Measurements from ENCODE around the genes PPP6R3 and CCND1.

DNA sequence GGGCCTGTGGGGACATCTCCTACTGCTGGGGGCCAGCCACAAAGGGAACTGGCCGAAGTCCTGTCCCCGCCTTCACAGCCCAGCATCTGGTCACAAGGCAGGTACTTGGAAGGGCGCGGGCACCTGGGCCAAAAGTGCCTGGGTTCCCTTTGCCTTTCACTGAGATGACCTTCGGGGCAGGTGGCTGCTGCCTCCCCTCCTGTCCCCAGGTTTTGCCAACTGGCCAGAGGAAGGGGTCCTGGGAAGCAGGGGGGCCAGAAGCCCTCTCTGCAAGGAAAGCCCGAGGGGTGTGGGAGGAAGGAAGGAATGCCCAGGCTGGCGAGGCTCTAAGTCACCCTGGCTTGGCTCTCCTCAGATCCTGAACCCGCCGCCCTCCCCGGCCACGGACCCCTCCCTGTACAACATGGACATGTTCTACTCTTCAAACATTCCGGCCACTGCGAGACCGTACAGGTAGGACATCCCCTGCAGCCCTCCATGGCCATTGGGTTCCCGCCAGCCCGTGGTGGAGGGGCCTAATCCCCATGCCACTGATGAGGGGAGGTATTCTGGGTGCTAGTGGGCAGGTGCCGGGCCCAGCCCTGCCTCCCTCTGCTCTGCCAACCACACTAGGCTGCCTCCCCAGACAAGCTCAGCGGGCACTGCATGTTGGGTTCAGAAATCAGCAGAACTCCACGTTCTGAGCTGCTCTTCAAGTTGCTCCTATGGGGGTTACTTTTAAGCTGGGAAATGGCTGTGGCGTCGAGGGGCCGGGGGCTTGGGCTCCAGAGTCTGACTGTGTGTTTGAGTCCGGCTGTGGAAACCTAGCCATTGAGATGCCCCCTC lies 14.3 kb upstream of the PPP6R3 start:
- RRBS: no CpG with 5 or more reads among the region's 23 CpGs

DNA sequence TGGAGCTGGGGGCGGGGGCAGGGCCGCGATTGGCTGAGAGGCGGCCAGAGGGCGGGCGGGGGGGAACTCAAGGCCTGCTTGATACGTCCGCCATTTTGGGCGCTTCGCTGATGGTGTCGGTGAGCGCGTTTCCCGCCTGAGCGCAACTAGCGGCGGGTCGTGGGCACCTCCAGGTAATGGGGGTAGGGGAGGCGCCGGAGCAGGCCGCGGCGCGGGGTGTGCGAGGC lies at the start of gene PPP6R3:
Gene PPP6R3, plus strand, starts transcription at position 98 of the 227 bp plus-strand sequence.
- RRBS: 2% methylated on average over 6 of the region's 25 CpGs

DNA sequence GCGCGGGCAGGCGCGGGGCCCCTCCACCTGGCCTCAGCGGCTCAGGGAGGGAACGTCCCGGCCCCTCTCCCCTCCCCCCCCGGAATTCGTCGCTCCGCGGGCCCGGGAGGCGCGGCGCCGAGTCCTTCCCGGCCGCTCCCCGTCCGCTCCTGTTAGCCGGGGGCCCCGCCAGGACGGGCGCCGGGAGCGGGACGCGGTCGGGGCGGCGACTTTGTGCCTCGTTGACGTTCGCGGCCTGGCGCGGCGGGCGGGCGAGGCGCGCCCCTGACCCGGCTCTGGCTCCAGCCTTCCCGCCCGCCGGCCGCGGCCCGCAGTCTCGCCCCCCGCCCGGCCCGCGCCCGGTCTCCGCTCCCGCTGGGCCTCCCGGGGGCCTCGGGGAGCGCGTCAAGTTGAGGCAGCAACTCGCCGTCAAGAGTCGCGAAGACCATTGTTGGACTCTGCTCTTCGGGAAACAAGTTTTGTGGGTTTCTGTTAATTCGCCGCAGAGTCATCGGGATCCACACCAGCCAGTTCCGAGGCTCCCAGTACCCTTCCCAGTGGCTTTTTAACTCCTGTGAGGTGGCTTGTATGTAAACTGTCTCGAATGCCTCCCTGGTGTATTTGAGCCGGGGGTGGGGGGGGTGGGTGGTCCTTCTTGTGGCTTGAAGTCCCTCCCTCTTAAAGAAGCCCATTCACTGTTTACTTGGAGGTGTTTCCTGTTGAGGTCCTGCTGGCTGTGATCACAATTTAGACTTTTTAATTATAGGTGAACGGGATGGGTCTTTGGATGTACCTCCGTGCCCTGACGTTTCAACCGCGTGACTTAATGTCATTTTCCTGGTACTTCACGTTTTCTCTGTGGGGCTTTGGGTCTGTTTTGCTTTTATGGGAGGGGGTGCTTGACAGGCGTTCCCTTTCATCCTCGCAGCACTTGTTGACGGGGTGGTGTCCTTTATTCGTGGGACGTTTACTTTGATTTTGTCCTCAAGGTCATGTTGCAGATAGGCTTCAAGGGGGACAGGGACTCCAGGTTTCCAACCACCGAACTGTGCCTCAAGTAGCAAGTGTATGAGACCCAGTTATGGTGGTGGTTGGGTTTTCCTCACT lies 673 bp downstream of the PPP6R3 start:
- RRBS: 1% methylated on average over 16 of the region's 85 CpGs

DNA sequence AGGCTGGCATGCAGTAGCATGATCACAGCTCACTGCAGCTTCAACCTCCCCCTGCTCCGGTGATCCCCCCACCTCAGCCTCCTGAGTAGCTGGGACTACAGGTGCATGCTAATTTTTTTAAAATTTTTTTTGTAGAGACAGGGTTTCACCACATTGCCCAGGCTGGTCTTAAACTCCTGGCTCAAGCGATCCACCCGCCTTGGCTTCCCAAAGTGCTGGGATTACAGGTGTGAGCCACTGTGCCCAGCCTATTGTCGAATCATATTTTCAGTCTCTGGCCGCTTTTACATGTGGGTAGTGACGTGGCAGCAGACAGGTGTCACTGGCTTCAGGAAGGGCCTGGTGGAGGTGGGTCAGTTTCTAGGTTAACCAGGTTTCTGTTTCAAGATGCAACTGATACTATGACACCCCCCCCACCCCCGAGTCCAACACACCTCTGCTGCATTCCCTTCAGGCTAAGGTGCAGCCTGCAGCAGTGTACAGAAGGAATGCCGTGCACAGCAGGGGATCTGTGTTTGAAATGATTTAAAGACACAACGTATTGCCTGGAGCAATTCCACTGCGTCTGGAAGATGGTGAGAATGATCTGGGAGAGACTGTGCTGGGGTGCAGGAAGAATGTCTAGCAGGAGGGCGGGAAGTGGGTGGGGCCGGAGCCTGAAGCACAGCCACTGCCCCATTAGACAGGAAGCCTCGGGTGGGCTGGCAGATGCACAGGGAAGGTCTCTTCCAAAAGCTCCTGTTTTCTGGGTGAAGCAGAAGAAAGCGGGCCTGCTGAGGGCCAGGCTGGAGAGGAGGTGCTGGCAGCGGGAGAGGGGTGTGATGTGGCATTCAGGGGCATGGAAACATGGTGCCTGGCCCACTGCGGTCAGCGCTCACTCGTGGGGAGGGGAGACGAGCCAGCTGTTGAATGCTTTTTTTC lies 11.8 kb upstream of the TESMIN start:
- RRBS: no CpG with 5 or more reads among the region's 19 CpGs

- RRBS: 6% methylated on average over 2 of the region's 31 CpGs
Observed at GRCh38 chr11:68842844-68843636, 1.3 kb upstream of the CPT1A start.

- RRBS: no CpG with 5 or more reads among the region's 16 CpGs
Observed at GRCh38 chr11:68942531-68943261, 38.1 kb downstream of the MRGPRD start.

DNA sequence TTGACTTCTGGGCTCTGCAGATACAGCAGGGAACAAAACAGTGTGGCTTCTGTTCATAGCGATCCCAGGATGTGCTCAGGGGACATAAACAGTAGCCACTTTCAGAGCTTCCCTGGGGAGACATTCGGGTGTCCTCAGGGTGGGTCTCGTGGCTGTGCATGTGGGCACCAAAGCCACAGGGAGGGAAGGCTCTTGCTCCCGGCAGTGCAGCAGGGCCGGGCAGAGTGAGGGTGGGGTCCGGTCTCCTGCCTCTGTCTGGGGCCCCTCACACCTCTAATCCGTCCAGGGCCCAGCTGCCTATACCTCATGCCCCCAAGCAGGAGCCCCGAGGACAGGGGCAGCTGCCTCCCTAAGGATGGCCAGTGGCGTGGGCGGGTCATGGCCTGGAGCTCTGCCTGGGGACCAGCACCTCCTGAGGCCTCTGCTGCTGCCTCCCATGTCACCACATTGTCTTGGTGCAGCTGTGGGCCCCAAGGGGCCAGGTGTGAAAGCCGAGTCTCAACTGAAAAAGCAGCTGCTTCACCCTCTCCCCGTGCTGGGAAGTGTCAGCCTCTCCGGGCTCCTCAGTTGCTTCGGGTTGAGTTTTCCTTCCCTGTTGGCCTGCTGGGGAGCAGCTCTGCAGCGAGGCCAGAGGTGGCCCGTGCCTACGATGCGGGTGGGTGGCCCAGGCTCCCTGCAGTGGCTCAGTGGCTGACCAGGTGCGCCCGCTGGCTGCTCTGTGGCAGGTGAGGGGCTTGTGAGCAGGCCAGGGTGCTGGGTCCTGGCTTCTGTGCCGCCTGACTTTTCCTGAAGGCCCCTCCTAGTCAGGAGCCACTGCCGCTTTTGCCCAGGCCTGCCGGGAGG lies 3.9 kb downstream of the TPCN2 start:
- RRBS: 9% methylated on average over 1 of the region's 23 CpGs

DNA sequence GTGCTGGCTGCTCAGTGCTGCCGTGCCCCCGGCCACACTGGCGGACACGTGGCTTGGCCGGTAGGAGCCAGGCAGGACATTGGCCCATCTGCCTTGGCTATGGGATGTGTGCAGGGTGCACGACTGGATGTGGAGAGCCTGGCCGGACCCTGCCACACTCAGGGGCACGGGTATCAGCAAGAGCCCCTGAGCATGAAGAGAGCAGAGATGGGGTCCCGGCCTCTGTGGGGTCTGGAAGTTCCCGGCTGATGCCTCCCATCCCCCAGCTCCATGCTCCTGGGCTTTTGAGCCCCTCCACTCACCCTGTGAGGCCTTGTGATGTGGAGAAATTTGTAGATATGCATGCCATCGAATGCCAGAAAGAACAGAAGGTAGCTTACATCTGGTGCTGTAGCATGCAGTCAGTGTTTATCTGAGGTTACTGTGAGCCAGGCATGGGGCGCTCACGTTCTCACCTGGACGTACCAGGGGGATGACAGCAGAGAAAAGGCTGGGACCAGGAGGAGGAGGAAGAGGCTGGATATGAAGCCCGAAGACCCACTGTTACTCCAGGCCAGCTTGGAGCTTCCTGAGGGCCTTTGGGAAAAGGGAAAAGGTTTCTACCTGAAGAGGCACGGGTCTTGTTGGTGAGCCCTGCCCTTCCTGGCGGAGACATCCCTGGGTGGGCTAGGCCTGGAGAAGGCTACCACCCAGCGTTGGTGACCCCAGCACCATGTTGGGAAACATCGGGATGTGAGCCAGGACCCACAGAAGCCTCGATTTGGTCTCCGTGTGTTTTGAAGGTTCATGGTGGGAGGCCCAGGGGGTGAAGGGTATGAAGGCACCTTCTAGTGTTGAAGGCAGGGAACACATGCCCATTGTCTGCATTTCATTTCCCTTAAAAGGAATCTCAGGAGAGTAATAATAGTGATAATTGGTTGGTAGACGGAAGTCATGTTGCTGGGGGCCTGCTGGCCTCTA lies 47.0 kb downstream of the TPCN2 start:
- RRBS: 51% methylated on average over 3 of the region's 22 CpGs

DNA sequence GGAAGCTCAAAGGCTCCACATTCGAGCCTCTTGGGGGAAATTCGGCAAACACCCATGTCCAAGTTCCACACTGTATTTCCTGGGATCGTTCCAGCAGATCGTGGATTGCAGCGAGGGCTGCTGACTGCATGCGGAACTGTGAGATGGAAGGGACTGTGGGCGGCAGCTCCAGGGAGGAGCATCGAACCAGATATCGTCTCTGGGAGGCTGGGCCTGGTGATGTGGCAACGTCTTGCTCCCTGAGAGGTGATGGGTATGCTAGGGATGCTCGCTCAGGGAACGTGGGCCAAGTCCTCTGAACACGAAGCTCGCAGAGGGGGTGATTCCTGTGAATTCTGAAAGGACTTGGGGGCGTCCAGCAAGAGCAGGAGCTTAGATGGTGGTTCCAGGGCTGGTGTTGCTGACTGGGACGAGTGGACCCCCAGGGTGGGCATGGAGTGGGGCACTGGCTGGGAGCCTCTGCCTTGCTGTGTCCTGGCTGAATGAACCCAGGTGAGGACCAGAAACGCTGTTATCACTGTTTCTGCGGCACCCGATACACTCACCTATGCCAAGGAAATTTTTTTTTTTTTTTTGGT lies 3.2 kb downstream of the SMIM38 start:
- RRBS: no CpG with 5 or more reads among the region's 19 CpGs

DNA sequence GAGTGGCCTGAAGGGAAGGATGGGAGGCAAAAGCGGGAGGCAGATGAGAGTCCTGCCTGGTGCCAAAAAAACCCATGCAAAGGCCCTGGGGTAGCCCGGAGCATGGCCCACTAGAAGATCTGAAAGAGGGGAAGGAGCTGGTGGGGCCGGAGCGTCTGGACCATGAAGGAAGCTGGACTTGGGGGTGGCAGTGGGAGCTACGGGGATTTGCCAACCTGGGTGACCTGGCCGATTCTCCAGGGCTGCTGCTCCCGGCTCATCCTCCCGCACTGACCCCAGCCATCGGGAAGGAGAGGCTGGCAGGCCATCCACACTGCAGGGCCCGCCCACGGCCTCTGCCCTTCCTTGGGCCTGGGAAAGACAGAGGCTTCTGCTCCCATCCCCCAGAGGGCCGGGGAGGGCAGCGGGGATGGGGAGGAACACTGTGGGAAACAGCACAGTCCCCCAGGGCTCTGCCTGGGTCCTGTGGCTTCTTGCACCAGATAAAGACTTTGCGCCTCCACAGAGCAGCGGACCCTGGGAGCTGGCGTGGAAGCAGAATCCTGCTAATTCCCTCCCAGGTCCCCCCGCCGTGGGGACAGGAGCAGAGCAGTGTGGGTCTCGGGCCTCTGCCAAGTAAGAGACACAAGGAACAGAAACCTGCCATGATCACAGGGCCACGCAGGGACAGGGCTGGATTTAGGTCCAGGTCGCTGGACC lies 100.4 kb downstream of the MYEOV start:
- RRBS: 92% methylated on average over 1 of the region's 21 CpGs

GRCh38 chr11:69401562-69402126 lies 107.7 kb downstream of the MYEOV start:
- RRBS: no CpG with 5 or more reads among the region's 9 CpGs

- RRBS: no CpG with 5 or more reads among the region's 9 CpGs
Observed at GRCh38 chr11:69485245-69485936, 155.6 kb upstream of the CCND1 start.

DNA sequence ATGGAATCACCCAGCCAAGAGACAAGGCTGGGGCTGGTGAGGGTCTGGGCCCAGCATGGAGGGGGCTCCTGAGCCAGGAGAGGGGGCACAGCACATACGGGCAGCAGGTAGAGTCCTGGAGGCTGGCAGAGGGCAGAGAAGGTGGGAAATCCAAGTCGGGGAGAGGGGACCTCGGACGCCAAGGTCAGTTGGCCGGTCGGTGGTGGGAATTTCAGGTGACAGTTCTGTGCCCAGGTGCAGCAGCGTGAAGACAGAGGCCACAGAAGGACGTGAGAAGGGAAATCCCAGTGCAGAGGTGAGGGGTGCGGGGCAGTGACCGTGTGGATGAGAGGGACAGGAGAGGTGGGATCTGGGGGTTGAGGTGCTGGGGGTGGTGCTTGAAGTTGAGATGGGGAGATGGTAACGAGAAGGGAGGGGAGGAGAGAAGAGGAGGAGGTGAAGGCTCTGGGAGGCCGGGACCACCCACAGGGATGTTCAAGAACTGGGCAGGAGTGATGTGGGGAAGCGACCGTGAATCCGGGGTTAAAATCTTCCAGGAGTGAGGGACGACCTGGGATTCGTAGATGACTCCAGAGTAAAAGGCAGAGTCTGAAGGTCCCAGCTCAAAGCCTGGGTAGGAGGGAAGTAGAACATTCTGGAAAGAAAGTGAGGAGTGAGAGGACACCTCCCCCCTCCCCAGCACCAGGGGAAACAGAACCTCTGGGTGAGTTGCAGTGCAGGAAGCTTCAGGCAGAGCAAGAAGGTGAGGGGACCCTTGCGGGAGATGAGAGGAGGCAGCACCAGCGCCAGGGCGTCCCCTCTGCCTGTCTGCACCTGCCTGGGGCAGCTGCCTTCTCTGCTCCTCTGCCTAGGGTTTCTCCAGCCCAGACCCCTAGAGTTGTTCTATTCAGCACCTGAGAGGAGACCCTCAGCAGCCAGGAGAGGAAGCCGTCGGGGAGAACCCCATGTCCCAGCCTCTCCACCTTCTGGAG lies 110.0 kb upstream of the CCND1 start:
- RRBS: 81% methylated on average over 4 of the region's 22 CpGs

DNA sequence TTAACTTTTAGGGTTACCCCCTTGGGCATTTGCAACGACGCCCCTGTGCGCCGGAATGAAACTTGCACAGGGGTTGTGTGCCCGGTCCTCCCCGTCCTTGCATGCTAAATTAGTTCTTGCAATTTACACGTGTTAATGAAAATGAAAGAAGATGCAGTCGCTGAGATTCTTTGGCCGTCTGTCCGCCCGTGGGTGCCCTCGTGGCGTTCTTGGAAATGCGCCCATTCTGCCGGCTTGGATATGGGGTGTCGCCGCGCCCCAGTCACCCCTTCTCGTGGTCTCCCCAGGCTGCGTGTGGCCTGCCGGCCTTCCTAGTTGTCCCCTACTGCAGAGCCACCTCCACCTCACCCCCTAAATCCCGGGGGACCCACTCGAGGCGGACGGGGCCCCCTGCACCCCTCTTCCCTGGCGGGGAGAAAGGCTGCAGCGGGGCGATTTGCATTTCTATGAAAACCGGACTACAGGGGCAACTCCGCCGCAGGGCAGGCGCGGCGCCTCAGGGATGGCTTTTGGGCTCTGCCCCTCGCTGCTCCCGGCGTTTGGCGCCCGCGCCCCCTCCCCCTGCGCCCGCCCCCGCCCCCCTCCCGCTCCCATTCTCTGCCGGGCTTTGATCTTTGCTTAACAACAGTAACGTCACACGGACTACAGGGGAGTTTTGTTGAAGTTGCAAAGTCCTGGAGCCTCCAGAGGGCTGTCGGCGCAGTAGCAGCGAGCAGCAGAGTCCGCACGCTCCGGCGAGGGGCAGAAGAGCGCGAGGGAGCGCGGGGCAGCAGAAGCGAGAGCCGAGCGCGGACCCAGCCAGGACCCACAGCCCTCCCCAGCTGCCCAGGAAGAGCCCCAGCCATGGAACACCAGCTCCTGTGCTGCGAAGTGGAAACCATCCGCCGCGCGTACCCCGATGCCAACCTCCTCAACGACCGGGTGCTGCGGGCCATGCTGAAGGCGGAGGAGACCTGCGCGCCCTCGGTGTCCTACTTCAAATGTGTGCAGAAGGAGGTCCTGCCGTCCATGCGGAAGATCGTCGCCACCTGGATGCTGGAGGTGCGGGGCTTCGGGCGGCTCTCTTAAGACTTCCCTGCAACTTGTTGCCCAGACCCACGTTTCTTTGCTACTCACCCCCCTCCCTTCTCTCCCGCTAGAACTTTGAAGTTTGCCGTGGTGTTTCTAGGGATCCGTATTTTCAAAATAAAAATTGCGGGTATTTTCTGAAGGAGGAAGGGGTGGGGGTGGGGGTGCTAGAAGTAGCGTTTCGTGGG lies at the start of gene CCND1:
Gene CCND1, plus strand, starts transcription at position 686 of the 1,256 bp plus-strand sequence.
- RRBS: 3% methylated on average over 30 of the region's 89 CpGs

DNA sequence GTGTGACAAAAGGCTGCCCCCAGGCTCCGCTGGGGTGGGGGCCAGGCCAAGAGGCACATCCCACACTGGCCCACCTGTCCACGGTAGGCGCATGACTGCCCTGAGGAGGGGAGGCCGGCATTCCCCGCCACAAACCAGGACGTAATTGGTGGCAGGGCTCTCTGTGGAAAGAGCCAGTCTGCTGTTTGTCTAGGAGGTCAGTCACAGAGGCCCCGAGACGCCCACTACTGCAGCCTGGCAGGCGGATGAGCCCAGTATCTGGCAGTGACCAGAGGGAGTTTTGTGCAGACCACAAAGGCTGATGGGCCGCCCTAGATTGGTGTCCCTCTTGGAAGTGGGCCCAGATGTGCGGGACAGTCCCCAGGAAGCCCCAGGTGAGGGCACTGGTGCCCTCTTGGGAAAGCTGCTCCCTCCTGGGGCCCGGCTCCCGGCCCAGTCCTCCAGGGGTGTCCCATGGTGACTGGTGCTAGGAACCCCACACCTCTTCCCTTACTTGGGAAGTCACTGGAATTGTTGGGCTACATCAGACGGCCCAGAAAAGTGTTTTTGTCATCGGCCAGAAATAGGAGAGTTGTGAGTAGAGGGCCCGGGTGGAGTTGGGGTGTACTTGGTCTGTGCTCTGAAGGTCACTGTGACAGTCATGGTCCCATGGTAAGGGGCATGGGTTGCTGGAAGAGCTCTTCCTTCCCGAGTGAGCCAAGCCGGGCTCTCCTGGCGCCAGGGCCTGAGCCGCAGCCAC lies 5.9 kb downstream of the CCND1 start:
- RRBS: 79% methylated on average over 3 of the region's 20 CpGs

DNA sequence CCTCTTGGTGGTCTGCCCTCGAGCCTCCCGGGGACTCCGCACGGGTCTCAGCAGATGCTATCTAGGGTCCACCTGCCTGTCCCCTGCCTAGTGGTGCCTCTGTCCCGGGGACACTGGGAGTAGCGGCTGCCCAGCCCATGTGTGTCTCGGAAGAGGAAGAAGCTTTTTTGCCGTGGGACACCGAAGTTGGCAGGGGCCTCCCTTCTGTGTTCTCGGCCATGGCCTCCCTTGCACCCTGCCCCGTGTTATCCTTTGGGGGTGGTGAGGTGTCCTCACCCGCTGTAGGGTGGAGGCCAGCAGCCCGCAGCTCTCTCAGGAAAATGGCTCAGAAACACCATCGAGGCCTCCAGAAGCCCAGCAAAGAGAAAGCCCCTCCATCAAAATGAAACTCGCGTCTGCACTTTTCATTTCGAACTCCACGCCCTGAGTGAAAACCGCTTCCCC lies 7.9 kb downstream of the CCND1 start:
- RRBS: 64% methylated on average over 4 of the region's 19 CpGs

DNA sequence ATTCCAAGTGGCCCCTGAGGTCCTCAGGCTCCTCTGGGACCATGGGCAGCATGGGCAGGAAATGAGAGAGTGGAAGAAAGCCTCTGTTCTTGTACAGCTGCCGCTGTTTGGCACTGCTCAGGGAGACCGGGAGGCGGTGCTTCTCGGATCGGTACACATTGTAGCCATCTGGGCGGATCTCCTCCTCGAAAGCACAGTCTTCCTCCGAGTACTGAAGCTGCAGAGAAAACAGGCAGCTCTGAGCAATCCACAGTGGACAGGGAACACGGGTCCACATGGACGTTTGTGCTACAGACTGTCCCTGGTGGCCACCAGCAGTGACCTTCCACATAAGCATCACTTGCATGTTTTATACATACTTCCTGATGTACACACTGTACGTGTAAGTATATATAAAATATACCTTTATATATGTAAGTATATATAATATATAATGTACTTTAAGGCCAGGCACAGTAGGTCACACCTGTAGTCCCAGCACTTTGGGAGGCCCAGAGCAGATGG lies 4.4 kb downstream of the FGF19 start:
- RRBS: no CpG with 5 or more reads among the region's 11 CpGs

- RRBS: 3% methylated on average over 15 of the region's 50 CpGs
Observed at GRCh38 chr11:69701854-69702796, 1.7 kb downstream of the FGF19 start.

- RRBS: no CpG with 5 or more reads among the region's 11 CpGs
Observed at GRCh38 chr11:69859297-69859821, 40.1 kb upstream of the FGF3 start.

- RRBS: no CpG with 5 or more reads among the region's 35 CpGs
Observed at GRCh38 chr11:69939503-69940557, 120.6 kb upstream of the FGF3 start.